Karpas-422 (cell line): ENCODE measurements around the genes CXorf38 and KDM6A.

DNA sequence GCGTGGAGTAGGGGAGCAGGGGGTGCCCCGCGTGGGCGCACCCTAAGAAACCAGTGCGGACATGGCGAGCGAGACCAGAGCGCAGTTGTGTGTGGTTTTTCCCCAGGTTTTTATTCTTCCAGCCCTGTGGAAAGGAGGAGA, 73.7 kb upstream of the BCOR start:
- PRO-cap: no peak
- RAMPAGE, long total RNA: no peak

- PRO-cap: no peak
- RAMPAGE, long total RNA: no peak
Observed at GRCh38 chrX:40297869-40298957, 200.5 kb upstream of the BCOR start.

DNA sequence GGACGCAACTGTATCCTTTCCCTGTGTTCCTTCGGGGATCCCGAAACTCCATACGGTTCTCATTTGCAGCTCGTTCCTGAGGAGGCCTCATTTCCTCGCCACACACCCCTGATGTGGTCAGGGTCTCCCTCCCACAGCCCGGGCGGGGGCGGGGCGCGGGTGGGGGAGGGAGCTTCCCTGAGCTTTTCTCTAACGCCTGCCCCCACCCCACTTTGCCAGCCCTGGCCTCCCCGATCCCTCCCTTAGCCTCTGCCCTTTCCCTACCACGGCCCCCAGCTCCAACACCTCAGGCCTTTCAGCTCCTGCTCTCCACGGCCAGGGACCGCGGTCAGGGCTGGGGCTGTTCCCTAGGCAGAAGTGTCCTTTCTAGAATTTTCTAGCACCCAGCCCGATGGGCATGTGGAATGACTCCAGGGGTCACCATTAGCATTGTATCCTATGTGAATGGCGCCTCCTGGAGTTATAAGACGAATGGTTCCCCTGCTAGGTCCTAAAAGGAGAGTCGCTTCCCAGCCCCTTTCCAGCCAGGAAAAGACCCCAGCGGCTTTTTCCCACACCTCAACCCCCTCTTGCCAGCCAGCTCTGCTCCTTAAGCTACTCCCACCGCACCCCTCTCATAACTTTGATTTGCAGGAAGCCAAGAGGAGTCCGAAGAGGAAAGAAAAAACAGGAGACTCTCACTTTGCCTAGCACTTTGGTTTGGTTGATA, 201.4 kb upstream of the BCOR start:
- PRO-cap: no peak
- RAMPAGE, long total RNA: no peak

GRCh38 chrX:40543942-40544385, 36.8 kb upstream of the ATP6AP2 start:
- PRO-cap: no peak
- RAMPAGE, long total RNA: no peak

GRCh38 chrX:40646842-40647624, at the start of gene CXorf38:
Gene CXorf38 (minus strand): TSS chrX:40647561.
- PRO-cap: unidirectional peak, minus-strand start at chrX:40647444; unidirectional peak, minus-strand start at chrX:40647503
- RAMPAGE, long total RNA: no peak

DNA sequence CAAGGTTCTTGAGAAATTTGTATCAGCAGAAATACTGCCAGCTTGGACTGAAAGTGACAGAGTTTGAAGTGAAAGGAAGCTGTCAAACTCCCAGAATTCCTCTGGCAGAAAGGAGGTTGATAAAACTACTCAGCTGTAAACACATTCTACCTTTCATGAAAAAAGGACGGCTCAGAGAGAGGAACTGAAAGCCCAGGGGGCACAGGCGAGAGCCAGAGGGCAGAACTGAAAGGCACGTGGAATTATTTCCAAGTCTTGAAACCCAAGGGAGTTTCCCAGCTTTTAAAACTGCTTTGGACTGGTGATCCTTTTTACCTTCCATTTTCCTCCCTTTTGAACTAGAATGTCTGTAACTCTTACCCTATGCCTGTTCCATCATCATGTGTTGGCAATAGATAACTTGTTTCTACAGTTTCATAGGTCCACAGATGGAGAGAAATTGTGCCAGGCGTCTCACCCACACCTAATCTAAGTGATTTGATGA, 14.6 kb upstream of the MED14 start:
- PRO-cap: no peak
- RAMPAGE, long total RNA: no peak

DNA sequence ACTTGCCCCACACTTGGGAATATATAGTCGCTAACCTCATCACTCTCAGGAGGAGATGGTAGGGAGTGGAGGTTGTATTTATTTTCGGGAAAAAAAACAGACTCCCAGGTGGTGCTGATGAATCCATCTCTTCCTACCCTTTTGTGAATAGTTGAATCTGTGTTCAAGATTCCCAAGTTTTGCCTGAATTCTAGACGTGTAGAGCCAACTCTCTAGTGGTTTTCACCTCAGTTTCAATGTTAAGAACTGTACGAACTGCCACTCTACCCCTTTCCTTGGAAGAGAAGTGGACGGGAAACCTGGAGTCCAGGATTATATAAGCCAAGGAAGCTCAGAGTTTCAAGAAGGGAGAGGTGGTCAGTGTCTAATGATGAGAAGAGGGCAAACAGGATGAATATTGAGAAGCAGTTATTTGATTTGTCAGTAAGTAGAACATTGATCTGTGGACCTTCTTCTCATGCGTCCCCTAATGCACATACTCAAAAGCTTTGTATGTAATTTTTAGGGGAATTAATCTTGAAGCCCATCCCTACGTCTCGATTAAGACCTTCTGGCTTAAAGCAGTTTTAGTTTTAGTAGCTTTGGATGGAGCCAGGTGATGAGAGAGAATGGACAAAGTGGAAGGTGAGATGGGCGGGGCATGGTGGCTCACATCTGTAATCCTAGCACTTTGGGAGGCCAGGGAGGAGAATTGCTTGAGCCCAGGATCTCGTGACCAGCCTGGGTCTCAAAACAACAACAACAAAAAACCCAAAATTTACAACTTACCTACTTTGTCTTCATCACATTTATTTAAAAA, 33.6 kb downstream of the USP9X start:
- PRO-cap: no peak
- RAMPAGE, long total RNA: no peak

DNA sequence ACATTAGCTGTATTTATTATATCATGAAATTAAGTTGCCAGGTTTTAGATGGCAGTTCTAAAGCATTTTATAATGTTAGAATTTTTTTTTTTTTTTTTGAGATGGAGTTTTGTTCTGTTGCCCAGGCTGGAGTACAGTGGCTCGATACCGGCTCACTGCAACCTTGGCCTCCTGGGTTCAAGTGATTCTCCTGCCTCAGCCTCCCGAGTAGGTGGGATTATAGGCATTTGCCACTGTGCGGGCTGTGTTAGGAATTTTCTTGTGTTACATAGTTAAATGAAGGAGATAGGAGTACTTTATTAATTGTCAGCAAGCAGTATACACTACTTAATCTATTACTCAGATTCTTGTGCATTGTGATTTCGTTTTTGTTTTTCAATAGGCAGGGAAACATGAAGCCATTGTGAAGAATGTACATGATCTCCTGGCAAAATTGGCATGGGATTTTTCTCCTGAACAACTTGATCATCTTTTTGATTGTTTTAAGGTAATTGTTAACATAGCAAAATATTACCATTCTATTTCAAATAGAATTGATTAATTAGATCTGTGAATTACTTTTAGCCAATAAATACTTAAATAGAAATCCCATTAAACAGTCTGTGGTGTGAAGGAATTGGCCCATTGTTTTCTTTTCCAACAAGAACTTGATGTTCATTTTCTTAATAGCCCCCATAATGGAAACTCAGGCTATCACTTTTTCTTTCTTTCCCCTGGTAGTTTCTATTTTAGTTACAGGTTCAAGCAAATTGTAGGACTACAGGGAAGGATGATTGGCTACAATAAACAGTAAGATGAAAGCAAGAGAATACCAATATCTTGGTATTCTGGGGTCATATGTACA, 59.1 kb downstream of the USP9X start:
- PRO-cap: no peak
- RAMPAGE, long total RNA: no peak

- PRO-cap: no peak
- RAMPAGE, long total RNA: no peak
Observed at GRCh38 chrX:41218384-41218738, 115.6 kb upstream of the DDX3X start.

GRCh38 chrX:41221265-41222360, 112.3 kb upstream of the DDX3X start:
- PRO-cap: no peak
- RAMPAGE, long total RNA: no peak

DNA sequence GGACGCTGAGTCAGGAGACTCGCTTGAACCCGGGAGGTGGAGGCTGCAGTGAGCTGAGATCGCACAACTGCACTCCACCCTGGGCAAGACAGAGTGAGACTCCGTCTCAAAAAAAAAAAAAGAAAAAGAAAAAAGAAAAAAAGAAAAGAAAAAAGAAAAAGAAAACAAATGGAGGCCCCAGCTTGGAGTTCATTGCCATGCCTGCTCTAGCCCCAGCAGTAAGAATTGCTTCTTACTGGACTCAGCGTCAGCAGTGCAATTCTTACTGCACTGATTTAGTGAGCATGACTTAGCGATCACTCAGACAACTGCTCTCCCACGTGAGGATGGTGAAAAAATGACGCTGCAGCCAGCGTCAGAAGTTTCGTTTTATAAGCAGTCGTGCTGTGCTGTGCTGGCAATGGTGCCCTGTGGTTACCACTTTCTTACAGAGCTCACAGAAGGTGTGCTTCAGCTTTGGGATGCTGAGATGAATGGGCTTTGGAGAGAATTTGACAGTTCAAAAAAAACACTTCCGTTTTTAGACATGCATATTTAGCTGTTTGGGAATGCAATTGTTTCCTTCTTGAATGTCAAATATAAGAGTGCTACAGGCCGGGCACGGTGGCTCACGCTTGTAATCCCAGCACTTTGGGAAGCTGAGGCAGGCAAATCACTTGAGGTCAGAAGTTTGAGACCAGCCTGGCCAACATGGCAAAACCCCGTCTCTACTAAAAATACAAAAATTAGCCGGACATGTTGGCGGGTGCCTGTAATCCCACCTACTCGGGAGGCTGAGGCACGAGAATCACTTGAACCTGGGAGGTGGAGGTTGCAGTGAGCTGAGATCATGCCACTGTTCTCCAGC, 68.2 kb upstream of the DDX3X start:
- PRO-cap: no peak
- RAMPAGE, long total RNA: no peak

DNA sequence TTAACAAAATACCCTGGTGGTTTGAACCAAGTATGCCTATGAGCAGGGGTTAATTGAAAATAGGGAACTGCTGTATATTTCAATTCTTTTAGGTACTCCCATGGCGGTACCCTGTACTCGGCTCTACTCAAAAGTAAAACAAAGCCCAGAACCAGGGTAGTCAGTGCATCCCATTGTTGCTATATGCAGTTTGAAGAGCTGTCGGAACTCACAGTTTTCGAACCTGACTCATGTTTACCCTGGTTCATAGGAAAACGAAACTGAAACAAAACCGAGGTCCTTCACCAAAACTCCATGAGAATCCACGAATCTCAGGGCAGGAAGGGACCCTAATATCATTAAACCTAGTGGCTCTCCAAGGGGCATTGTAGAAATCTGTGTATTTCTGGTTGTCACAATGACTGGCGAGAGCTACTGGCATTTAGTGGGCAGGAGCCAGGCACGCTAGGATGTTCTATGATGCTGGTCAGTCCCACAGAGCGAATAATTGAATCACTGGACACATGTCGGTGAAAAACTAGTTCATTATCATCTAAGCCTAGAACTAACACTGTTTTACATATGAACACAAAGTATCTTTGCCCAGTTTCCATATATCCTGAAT, 2.4 kb upstream of the DDX3X start:
- PRO-cap: unidirectional peak, plus-strand start at position 420 of the sequence
- RAMPAGE, long total RNA: no peak

GRCh38 chrX:41389007-41389774, 55.2 kb downstream of the DDX3X start:
- PRO-cap: no peak
- RAMPAGE, long total RNA: no peak

GRCh38 chrX:42943383-42944133, 165.6 kb upstream of the PPP1R2C start:
- PRO-cap: no peak
- RAMPAGE, long total RNA: no peak

DNA sequence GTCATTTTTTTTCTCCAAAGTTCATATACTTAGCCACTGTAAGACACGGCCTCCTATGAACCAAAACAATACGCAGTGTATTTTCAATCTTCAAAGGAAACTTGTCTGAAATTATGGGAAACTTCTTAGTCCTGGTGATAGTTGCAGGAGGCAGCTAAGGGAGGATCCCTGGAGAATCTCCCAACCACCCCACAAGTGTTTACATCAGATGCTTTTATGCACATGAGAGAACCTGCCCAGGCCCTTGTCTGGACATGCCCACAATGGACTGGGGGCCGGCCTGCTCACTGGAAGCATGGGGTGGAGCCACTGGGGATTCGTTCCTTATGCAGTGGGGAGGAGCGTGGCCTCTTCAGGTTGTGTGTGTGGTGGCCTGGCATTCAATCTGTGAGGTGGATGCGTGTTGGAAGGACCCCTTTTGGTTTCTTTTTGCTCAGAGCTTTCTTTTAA, 398.7 kb upstream of the PPP1R2C start:
- PRO-cap: no peak
- RAMPAGE, long total RNA: no peak

- PRO-cap: no peak
- RAMPAGE, long total RNA: no peak
Observed at GRCh38 chrX:43660910-43662086, 5.2 kb downstream of the MAOA start.

DNA sequence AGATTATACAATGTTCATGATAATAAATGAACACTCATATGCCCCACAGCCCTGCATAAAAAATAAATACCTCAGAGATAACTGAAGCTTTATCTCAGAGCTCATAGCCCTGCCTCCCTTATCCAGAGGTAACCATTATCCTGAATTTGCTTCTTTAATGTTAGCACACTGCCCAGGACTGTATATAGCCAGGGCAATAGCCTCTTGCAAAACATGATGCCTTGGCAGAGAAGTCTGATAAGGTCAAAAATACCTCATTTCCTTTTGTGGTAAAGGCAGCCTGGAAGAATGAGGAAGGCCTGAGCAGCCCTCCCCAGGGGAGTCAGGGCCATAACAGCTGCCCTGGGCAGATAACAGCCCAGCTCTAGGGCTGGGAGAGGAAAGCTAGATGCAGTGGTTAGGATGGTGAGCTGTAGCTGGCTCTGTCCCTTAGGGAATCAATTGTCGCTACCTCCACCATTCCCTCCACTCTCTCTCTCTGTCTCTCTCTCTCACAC, 29.3 kb downstream of the EFHC2 start:
- PRO-cap: no peak
- RAMPAGE, long total RNA: no peak

GRCh38 chrX:44344041-44344587, 642 bp upstream of the EFHC2 start:
- PRO-cap: no peak
- RAMPAGE, long total RNA: no peak

DNA sequence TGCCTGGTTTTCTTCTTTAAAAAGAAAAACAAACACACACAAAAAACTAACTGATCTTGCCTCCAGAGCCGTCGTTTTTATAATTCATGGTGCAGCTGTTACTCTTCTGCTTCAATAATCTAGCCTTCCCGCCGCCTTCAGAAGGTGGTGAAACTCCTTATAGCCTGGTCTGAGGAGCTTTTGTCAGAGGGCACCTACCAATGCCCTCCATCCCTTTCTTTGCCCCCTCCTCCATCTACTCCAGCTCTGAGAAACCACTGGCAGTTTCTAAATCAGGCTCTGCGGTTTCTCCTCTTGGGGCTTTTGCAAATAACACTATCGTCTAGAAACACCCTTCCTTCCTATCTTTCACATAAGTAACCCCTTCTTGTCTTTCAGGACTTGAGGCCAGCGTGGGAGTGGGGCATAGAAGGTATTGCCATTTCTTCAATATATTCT, 1.1 kb upstream of the EFHC2 start:
- PRO-cap: no peak
- RAMPAGE, long total RNA: no peak

- PRO-cap: bidirectional peak, plus-strand start at chrX:44873220, minus-strand start at chrX:44872891
- RAMPAGE, long total RNA: no peak
Observed at GRCh38 chrX:44873112-44873348, at the start of gene KDM6A. Gene KDM6A (plus strand): TSS chrX:44873188.